Body of pancreas (tissue), 2 donors: Measurements from ENCODE around the gene ABTB2.

DNA sequence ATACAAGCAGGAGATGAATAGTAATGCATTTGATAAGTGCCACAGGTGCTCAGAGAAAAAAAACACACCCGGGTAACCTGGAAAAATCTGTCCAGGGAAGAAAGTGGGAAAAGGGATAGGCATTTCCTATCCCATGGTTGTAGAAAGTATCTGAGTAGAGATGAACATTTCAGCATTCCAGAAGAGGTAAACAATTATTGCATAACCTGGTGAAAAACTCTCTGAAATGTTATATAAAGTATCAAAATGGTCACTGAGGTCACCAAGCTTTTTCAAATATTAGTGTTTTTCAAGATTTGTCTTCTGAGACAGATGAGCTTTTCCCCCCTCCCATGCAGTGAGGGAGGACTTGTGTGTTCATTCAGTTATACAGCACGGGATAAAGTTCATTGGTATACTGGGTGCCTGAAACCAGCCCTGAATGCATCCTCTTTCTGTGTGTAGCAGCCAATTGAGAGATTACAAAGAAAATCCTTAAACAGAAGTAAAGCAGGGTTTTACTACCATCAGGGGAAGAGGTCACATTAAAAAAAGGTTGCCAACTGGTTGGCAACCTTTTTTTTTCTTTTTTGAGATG is 1.9 kb upstream of the DEPDC7 start:
- PRO-cap = no peak
- RAMPAGE, long total RNA, 2 experiments = no peak in any of the 2 experiments

- PRO-cap = no peak
- RAMPAGE, long total RNA, 2 experiments = no peak in any of the 2 experiments
Measured at GRCh38 chr11:33162133-33162355, 764 bp upstream of the CSTF3 start.

- PRO-cap = no peak
- RAMPAGE, long total RNA, 2 experiments = no peak in any of the 2 experiments
Measured at GRCh38 chr11:33179481-33179782, 18.2 kb upstream of the CSTF3 start.

GRCh38 chr11:33319862-33320565 is 55.9 kb upstream of the KIAA1549L start:
- PRO-cap = no peak
- RAMPAGE, long total RNA, 2 experiments = no peak in any of the 2 experiments

DNA sequence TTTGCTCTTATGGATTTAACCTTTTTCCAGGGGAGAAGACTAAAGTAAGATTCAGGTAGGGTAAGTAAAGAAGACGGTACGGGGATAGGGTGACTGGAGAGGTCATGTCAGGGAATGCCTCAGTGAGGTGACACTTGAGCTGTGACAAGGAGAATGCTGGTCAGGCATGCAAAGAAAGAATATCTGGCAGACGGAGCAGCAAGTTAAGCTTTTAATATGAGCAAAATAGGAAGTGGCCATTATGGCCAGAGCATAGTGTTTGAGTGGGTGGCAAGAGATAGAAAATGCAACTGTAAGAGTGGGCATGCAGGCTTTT is 17.5 kb upstream of the KIAA1549L start:
- PRO-cap = no peak
- RAMPAGE, long total RNA, 2 experiments = no peak in any of the 2 experiments

DNA sequence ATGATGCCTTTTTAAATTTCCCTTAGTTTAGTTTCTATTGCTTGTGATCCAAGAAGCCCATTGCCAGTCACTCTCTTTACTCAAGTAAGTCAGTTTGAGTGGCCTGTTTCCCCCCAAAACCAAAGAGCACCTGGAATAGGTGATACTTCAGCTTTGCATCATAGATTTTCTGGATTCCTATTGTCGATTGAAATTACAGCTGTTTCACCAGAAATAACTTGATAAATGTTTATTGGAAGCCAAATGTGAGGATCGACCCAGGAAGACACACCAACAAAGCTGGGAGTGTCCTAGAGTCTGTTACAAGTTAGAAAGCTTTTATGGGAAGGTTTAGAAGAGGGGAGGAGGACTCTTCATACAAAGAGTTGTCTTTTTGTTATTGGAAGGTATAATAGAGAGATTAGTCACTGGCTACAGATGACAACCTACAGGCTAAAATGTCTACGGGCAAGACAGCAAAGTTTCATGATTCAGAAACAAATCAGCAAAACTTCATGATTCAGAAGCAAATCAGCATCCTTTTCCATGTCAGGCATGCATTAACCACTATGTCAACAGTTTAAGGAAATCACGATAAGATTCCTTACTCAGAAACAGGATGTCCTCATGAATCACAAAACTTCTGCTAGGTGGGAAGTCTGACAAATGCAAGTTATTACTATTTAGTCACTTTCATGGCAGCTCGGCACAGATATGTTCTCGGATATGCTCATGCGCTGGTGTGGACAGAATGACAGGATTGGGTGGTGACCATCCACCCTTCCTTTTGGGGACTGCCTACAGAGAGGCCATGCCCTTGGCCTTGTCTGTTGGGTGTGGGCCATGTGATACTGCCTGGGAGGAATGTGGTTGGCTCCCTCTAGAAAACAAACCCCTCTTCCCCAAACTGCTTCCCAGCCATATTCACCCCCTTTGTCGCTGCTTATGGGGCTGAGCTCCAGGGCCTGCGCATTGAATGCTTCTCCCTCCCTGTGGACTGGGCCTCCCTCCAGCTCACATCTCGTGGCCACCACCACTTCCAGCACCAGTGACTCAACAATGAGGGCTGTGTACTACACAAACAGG is 10.3 kb downstream of the C11orf91 start:
- PRO-cap = unidirectional peak, plus-strand start at position 669 of the sequence
- RAMPAGE, long total RNA, 2 experiments = no peak in any of the 2 experiments

DNA sequence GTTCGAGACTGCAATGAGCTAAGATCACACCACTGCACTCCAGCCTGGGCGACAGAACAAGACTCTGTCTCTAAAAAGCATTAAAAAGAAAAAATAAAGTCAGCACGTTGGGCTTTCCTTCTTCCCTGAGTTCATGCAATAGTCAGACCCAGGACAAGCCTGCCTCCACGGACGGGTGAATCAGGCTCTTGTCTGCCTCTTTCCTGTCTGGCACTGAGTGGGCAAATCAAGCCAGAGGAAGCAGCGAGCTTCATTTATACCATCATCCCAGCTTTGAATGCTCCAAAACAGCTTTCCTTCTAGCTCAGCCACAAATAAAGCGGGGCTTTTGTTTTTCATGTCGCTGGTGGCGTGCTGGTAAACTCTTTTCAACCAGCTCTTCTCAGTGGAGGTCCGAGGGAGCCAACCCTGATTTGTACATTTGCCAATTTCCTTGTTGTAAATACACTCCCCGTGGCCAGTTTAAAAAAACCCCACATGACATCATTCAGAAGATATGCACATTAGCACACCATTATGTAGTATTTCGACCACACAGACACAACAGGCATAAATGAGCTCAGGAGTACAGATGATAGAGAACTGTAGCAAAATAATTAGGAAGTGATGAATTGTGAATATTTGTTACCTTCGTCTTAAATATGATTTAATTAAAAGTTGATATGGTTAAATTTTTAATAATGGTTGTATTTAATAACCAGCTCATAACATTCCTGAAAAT is 8.6 kb downstream of the C11orf91 start:
- PRO-cap = bidirectional peak, plus-strand start at position 552 of the sequence, minus-strand start at position 370 of the sequence
- RAMPAGE, long total RNA, 2 experiments = no peak in any of the 2 experiments

GRCh38 chr11:33696143-33696810 is 4.3 kb downstream of the C11orf91 start:
- PRO-cap = no peak
- RAMPAGE, long total RNA, 2 experiments = start-site peak on the minus strand in 2 of 2 experiments, at chr11:33696642-33696711 at its widest, 5 reads per replicate

DNA sequence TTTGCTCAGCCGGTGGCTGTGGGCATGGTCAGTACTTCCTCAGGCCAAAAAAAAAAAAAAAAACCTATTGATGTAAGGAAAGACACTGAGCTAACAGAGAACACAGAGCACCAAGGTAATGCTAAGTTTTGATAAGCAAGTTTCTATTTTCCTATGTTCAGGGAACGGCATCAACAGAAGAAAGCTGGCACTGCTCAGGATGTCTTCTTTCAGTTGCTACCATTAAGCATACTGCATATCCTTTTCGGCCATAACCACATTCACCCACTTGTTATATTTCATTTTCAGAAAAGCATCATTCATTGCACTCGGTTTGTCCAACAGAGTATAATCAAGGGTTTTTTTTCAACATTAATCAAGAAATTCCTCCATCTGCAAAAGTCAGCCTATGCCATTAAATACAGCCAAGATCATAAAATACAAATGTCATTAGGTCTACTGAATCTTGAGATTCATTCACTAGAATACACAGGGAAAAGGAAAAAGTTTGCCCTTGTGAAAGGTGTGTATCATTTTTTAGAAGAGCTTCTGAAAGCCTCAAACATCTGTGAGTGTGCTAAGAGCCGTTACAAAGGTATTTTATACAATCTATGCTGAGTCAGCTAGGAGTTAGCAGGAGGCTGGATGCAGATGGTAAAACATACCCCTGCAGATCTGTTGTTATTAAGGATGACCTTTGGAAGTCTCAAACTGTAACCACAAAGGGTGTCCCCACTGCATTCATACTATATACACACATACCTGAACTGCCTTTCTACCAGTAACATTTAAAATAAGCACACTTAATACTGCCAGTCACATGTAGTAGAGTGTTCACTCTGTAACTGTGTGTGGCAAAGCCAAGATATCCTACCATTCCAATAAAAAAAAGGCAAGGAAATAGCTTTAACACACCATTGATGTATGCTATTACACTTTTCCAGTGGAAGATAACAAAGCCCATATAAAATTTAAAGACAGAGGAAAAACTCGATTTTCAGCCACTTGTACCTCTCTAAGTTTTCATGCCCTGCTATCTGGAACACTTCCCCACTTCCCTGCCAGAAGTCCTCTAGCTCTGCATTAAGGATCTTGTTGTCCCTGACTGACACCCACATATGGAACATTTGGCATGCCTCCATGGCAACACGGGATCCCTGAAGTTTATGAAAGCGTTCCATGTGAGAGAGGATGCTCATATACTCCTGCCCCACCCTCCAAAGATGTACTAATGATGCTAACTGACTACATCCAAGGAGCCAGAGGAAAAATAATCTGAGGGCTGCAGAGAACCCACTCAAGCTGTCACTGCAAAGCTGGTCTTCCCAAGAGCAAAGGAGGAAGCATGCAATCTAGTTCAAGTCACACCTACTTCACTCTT is 8.4 kb upstream of the C11orf91 start:
- PRO-cap = no peak
- RAMPAGE, long total RNA, 2 experiments = no peak in any of the 2 experiments

- PRO-cap = no peak
- RAMPAGE, long total RNA, 2 experiments = no peak in any of the 2 experiments
Measured at GRCh38 chr11:33709915-33710501, 9.4 kb upstream of the C11orf91 start.

DNA sequence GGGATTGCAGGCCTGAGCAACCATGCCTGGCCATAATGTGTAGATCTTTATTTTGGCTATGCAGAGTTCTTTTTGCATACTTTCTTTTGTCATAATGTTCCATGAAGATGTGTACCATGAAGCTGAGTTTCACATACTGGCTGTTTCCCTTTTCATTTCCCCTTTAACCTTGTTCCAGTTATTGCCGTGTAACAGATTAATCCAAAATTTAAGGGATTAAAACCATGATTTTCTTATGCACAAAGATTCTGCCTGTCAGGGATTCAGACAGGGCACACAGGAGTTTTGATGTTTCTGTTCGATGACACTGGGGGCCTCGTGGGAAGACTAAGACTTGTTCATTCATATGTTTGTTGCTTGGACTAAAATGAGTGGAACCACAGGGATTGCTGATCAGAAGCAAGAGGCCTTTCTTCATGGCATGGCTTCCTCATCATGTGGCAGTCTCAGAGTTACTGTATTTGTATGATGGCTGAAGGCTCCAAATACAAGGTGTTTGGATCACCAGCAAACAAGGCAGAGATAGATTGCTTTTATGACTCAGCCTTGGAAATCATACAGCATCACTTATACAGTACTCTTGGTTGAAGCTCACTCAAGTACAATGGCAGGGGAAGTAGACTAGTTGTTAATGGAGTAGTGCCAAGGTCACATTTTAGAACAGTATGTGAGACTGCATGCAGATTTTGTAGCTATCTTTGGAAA is 16.4 kb downstream of the CAPRIN1 start:
- PRO-cap = no peak
- RAMPAGE, long total RNA, 2 experiments = start-site peak on the plus strand in 1 of 2 experiments, centred at position 410 of the sequence, 9 reads per replicate

- PRO-cap = no peak
- RAMPAGE, long total RNA, 2 experiments = no peak in any of the 2 experiments
Measured at GRCh38 chr11:34244069-34244556, 113.7 kb downstream of the ABTB2 start.

GRCh38 chr11:34274675-34275168 is 83.1 kb downstream of the ABTB2 start:
- PRO-cap = no peak
- RAMPAGE, long total RNA, 2 experiments = no peak in any of the 2 experiments

- PRO-cap = no peak
- RAMPAGE, long total RNA, 2 experiments = no peak in any of the 2 experiments
Measured at GRCh38 chr11:34313098-34313370, 44.8 kb downstream of the ABTB2 start.

DNA sequence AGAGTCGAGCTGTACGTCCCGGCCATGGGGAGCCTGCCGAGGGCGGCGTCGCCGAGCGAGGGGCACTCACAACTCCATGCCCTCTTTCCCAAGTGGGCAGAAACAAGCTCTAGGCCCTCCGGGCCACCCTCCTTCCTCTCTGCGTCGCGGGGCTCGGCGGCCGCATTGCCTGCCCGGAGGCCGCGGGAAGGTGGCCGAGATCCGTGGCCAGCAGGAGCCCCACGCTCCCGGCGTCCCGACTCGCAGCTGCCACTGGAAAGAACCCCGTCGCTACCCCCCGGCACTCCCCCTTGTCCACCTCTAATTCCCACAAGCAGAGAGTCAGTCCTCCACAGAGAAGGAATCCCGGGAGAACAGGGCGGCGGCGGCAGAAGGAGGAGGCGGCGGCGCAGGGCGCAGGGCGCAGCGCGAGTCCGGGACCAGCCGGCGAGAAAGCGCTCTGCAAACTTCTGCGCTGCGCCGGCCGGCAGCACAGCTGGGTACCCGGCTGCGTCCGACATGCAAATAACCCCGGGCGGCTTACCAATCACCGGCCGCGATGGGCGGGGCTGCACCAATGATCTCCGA is at the start of gene ABTB2:
ABTB2 (minus strand) TSS at position 453 of the 567 bp plus-strand sequence.
- PRO-cap = bidirectional peak, plus-strand start outside the sequence, minus-strand start at position 441 of the sequence
- RAMPAGE, long total RNA, 2 experiments = start-site peak on the minus strand in 1 of 2 experiments, centred at position 452 of the sequence, 5 reads per replicate

- PRO-cap = no peak
- RAMPAGE, long total RNA, 2 experiments = no peak in any of the 2 experiments
Measured at GRCh38 chr11:34552457-34552769, 38.8 kb upstream of the ELF5 start.

DNA sequence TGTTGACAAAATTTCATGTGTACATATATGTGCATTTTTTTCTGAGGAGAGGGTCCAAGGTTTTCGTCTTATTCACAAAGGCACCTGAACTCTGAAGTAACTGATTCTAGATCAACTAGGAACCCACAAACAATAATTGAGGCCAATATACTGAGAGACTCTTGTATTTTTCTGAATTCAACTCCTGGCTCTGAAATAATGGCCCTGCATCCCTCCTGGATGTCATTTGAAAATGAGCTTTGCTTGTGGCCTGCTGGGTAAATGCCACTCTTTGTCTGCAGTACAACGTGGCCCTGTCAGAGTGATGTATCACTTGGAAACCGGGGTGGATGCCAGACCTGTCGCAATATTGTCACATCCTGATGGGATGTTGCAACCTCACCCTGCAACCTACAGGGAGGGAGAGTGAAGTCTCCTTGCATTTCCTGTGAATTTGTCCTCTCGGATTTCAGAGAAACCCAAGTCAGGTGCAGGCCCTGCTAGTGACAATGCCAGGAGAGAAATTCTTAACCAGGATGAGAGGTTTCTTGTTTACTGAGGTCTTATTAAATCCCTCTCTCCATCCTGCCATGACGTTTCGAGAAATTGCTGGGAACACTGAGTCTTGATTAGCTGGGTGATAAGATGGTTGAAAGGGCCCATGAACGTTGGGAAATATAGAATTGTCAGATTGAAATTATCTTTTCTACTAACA is 33.9 kb downstream of the EHF start:
- PRO-cap = no peak
- RAMPAGE, long total RNA, 2 experiments = no peak in any of the 2 experiments

- PRO-cap = no peak
- RAMPAGE, long total RNA, 2 experiments = no peak in any of the 2 experiments
Measured at GRCh38 chr11:34916749-34916823, 168 bp downstream of the PDHX start.

- PRO-cap = bidirectional peak, plus-strand start at chr11:35140151, minus-strand start at chr11:35140084
- RAMPAGE, long total RNA, 2 experiments = no peak in any of the 2 experiments
Measured at GRCh38 chr11:35139974-35140437, 1.0 kb downstream of the CD44 start.

DNA sequence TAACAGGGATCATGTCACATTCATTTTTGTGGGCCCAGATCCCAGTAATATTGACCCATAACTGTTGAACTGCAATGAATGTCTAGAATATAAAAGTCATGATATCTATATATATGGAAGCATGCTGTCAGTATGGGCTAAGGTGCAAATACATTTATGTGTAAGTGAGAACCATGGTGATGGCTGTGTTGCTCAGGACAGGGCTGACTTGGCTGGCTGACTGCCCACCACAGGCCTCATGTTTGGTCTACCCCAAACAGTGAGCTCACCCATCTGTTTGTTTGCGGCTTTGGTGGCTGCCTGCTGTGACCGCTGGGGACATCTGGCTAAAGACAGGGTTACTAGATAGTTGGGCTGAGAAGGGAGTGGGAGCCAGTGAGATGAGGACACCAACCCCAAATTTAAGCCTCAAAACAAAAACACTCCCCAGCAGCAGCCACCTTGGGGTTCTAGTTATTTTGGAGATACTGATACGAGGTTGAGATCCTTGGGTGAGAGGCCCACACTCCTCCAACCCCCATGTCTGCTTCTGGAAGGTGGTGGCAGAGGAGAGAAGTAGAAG is 6.3 kb downstream of the CD44 start:
- PRO-cap = no peak
- RAMPAGE, long total RNA, 2 experiments = no peak in any of the 2 experiments